AG09319 (cell line): Measurements from ENCODE around the genes PXDN and RPS7.

DNA sequence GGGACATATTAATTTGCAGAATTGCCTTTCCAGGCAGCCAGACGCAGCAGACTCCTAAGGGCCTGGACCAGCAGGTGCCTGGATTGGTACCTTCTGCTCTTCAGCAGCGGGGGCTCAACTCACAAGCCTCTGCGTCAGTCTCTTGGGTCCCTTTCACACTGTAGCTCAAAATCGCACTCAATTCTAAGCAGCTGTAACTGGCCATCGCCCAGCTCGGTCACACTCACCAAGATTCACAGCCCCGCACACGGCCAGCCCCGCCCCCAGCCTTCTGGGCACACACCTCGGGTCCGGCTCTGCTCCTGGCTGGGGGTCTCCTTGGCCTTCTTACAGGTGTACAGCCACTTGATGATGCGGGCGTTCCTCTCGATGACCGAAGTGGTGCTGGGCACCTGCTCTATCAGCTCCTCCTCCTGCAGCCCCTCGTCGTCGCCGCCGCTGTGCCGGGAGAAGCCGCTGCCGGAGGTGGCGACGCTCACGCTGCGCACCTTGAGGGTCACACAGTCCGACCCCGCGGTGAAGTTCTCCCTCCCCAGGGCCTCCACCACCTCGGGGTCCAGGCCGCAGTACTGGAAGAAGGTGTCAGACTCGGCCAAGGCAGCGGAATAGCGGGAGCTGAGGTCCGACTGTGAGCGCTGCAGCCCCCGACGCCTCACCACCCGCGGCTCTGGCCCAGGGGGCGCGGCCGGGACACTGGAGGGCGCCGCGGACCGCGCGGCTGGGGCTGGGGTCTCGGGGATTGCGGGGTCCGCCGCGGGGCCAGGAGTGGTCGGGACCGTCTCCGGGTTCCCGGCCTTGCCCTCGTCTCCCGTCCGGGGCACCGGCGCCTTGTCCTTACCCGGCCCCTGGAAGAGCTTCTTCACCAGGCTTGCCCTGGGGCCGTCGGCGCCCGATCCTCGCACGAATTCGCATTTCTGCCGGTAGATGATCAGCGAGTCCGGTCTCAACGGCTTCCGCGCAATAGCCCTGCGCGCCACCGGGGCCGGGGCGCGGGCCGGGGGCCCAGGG lies 844 bp downstream of the FAM110C start:
- RRBS = 5% methylated on average over 20 of the region's 85 CpGs

DNA sequence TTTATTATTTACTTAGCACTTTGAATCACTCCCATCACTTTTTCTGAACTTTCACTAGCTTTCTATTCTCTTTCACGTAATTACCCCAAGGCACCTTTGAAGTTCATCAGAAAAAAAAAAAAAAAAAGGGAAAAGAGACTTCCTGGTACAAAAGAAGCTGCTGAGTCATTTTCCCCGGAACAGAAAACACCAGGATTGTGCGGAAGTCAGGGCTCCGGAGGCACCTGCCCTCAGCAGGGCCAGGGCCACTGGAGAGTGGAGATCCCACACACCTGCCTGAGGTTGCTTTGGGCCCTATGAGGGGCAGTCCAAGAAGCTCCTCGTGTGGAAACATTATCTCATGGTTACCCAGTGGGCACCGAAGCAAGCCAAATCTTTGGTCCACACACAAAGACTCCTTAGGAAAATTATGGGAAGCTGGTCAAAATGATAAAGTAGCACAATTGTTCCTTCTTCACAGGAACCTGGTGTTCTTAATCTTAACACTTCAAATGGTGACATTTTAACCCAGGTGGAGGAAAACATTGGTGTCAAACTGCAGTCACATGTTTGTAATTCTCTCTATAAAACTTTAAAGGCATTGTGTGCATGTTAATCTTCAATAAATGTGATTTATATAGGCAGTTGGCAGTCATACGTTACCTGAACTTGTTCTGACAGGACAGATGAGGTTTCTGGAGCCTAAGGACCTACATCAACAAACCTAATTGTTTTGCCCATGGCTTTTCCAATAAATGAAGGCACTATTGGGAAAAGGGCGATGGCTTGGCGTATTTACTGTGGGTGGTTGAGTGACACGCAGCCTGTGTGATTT lies 23.3 kb upstream of the FAM110C start:
- RRBS = no CpG with 5 or more reads among the region's 10 CpGs

DNA sequence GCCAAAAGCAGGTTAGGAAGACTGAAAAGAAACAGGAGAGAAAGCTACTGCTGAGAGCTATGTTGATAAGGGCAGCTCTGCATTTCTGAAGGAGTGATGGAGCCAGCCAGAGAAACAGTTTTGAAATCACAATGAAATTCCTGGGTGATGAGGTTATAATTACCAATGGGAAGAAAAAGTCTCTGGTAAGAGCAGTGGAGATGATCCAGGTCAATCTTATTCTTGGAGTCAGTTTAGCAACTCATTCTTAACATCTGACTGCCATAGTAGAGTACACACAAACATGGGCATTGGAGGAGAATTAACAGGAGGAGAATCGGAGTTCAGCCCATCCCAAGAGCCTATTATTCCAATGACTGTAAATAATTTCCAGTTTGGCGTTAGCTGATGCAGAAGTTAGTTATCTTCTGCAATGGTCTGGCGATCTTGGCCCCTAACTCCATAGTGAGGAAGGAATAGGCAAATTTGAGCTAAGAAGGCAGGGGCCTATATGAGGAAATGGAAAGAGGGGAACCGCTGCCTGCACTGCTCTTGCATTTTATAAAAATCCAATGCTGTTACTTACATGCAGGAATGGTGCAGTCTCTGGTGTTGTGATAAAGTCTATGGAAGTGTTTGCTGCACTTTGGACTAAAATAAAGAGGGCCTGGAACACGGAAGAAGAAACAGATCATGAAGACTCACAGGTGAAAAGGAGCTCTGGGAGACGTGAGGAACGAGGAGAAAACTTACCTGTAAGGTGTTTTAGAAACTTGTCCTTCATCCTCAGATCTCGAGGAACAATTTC lies 2.1 kb downstream of the ALKAL2 start:
- RRBS = no CpG with 5 or more reads among the region's 8 CpGs

DNA sequence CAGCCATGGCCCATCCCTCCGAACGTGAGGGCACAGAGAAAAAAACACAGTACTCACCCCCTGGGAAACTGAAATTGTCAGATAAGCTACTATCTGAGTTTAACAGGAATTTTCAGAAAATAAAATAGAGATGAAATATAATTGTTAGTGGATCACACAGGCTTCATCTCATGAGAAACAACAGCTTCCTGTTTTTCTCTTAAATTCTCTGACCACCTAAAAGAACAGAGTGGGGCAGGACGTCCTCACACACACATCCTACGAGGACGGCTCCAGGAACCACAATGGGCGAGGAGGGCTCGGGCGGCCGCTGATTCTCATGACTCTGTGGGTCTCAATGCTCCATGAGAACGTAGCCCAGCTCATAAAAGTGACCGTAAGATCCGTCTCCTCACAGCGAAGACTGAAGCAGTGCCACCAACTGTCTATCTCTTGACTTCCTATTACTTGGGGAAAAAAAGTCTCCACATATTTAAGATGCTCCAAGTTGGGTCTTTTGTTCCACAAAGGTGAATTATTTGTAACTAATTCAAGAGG lies 142.8 kb upstream of the ALKAL2 start:
- RRBS = no CpG with 5 or more reads among the region's 13 CpGs

GRCh38 chr2:454050-454368 lies 166.1 kb upstream of the ALKAL2 start:
- RRBS = no CpG with 5 or more reads among the region's 3 CpGs

DNA sequence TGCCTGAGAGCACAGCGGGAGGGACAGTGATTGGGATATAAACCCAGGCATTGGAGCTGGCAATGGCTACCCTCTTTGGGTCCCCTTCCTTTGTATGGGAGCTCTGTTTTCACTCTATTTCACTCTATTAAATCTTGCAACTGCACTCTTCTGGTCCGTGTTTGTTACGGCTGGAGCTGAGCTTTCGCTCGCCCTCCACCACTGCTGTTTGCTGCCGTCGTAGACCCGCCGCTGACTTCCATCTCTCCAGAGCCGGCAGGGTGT lies 84.9 kb downstream of the TMEM18 start:
- RRBS = no CpG with 5 or more reads among the region's 10 CpGs

DNA sequence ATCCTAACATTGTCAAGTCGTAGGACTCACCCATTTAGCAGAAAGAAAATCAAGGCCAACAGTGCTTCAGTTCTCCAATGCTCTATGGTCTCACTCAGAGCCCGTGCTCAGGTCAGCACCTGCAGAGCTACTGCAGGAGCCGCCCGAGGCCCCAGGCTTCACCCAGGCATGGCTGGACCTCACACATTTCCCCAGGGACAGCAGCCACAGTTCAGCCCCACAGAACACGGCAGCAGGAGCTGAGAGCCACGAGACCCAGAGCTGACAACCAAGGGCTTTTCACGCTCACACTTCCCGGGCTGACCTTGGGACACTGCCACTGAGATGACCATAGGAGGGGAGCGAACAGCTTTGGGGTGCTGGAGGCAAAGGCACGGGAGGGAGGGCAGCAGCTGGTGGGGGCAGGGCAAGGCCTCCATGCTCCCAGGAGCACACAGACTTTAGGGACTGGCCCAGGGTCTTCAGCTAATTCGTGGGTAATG lies 4.2 kb downstream of the TMEM18 start:
- RRBS = no CpG with 5 or more reads among the region's 11 CpGs

GRCh38 chr2:677628-678095 lies 456 bp upstream of the TMEM18 start:
- RRBS = no CpG with 5 or more reads among the region's 14 CpGs

DNA sequence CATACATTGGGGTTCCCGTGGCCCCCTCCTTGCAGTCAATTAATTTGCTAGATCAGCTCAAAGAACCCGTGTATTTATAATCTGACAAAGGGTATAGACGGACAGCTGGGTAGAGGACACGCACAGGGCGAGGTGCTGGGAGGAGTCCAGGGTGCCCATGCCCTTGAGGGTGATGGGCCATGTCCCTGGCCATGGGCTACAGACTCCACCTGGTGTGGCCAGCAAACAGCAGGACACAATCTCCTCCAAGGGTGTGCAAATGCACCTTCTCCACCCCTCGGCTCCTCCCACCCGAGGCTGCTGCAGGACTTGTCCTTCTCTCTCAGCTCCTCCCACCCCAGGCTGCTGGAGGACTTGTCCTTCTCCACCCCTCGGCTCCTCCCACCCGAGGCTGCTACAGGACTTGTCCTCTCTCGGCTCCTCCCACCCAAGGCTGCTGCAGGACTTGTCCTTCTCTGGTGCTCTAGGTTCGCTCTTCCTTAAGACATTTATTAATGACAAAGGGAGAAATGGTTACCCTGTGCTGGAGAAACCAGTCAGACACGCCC lies 57.4 kb upstream of the SNTG2 start:
- RRBS = no CpG with 5 or more reads among the region's 12 CpGs

DNA sequence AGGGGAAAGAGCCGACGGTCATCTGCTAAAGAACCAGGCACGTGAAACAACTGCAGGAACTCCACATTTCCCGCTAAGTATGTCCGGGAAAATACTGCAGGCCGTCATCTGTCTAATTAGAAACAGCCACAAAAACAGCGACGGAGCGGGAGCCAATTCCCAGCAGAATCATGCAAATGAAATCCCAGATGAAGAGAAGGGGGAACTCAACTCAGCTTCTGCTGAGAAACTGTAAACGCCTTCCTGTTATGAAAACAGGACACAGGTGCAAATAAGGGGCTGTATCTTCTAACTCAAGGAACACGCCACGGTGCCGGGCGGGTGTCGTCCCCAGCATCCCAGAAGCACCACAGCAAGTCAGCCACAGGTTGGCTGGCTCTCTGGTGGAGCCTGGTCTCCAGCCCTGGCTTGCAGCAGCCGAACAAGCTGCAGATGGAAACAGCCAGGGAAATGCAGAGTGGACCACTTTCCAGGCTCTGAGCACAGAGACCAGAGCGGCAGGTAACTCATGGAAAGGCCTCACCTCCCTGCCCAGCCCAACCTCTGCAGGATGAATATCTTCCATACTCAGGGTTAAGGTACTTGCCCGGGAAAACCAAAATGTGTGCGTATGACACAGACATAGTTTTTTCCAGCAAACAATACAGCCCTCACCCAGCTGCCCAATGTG lies 28.9 kb downstream of the PXDN start:
- RRBS = no CpG with 5 or more reads among the region's 19 CpGs

DNA sequence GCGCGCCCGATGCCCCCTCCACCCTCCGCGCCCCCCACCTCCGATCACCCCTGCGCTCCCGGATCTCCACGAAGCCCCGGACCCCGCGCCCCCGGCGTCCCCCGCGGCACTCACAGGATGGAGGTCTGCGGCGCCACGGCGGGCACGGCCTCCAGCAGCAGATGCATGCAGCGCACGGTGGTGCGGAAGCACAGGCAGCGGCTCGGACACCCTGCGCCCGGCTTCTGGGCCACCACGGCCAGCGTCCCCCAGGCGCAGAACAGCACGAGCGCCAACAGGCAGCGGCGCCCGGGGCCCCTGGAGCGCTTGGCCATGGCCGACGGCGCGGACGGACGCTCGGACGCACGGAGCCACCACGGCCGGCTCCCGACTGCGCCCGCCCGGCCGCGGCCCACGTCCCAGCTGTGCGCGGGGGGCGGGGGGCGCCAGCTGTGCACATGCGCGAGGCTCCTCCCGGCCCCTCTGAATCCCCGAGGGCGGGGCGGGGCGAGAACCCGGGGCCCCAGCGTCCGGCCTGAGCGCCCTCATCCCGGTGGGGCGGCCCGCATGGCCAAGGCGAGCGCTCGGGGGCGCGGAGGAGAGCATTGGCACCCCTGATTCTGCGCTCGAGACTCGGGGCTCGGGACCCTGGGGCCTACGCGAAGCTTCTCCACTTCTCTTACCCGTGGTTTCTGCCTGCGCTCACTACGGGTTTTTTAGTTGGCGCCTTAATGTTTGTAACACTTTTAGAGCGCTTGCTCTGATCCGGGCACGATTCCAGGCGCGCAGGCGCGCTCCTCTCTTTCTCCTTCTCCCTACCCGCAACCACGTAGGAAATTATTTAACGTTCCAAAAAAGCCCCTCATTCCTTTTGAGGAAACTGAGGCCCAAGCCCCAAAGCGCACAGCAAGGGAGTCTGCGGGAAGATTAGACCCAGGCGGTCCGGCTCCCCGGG lies at the start of gene PXDN:
Gene PXDN, minus strand, starts transcription at position 374 of the 934 bp plus-strand sequence.
- RRBS = under 1% methylated on average over 34 of the region's 103 CpGs

DNA sequence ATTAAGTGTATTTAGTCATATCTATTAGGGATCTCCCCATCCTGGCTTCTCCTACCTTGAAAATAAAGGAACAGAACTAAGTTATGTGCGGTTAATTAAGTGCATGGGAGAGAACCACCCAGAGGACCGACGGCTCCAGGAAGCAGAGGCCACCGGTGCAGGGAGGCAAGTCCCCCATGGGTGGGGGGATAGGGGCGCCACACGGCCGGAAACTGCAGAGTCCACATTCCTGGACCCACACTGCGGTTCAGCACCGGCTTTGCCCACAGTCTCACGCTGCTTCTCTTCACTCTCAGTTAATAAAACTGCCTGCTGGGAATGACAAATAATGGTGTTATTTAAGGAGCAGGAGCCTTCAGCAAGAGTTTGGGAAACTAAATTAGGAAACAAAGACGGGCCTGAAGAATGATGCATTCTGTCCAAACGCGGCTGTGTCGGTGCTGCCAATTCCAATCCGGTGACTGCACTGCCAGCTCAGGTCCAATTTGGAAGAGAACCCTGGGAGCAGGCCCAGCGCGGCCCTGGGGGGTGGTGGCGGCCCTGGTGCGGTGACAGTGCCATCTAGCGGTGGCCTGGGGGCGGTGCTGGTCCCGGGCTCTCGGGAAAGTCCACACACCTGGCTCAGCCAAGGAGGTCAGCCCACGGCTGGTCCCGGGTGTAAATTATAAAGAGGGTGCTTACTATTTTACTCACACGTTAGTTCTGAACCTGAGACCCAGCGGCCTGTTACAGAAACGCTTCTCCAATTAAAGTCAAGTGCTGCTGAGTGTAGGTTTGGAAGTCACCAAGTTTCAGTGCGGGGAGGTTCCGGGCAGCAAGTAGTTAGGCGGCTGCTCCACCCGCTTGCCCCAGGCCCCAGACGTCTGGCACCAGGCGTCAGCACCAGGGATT lies 73.1 kb upstream of the PXDN start:
- RRBS = 2% methylated on average over 8 of the region's 34 CpGs

GRCh38 chr2:1825801-1826729 lies 81.8 kb upstream of the PXDN start:
- RRBS = no CpG with 5 or more reads among the region's 31 CpGs

GRCh38 chr2:1855003-1855709 lies 110.8 kb upstream of the PXDN start:
- RRBS = no CpG with 5 or more reads among the region's 20 CpGs

DNA sequence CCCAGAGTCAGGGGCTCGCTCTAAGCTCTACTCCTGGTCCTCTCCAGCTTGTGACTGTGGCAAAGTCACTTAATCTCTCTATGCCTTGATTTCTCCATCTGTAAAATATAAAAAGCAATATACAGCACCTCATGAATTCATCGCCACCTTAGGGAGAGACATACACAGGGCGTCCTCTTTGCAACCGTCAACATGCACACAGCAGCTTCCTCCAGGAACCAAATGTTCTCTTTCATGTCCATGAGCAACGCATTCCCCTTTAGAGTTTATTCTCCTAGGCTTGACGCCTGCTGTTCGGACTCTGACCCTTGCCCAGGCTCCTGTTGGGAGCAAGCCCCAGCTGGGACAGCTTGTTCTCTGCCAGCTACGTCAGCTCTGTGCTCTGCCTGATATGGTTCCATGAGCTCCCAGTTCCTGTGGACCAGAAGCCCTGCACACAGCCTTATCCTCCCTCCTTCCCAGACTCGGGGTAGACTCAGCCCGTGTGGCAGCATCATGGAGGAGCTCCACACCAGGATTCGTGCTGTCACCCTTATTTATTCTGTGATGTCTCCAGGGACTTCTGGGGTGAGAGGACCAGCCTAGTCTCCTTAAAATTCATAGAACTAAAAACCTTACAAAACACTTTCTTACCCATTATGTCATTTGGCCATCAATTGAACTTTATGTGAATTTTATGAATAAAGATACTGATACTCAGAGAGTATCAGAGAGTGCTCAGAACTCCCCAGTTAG lies 253.1 kb upstream of the PXDN start:
- RRBS = no CpG with 5 or more reads among the region's 11 CpGs

GRCh38 chr2:2249921-2250210 lies 81.2 kb downstream of the MYT1L start:
- RRBS = no CpG with 5 or more reads among the region's 1 CpG

DNA sequence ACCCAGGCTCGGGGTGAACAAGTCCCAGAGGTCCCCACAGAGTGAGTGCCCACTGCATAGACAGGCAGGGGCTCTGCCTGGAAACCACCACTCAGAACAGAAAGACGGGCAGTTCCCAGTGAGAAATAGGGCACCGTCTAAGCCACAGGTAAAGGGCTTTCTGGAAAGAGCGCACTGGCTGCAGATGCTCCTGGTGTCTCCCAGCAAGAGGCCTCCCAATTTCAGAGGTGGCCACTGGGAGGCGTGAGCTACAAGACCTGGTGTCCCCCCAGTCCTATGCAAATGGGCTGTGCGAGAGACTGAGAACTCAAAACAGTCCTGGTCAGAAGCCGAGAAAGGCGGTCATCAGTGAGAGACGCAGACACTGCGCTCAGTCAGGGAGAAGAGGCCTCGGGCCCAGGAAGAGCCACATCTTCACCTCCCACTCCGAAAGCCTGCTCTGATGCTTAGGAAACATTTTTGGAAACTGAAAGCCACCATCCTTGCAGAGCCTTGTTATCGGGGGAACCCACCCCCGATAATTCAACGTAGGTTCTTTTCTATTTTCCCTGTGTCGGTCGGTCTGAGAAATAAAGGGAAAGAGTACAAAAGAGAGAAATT lies 179.5 kb downstream of the EIPR1 start:
- RRBS = no CpG with 5 or more reads among the region's 17 CpGs

DNA sequence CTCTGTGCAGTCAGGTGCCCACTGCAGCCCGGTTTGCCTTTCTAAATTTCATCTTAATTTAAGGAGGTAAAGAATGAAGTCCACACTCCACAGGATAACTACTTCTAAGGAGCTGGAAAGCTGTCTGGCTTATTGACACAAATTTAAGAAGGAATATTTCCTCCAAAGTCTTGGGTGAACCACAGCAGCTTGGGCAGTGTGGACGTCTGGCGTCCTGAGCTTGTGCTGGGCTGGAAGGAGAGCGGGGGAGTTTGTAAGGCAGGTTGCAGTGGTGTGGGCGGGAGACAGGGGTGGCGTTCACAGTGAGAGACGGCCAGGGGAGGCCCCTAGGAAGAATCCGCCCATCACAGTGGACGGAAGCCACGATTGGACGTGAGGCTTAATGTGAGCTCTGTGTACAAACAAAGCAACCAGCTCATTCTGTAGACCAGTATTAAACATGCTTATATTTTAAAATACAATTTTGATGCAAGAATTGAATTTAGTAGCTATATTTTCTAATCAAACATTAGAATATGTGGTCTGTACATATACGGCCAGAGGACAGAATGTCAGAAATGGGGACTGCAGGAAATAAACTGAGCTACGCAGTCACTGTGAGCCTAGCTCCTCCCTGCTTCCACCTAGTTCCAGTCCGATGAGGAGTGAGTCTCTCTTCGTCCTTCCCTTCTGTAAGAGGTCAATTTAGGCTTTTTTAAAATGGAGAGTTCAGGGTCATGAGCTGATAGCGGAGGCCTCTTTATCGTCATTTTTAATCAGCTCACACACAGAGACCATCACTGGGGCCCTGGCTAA lies 25.6 kb downstream of the ADI1 start:
- RRBS = no CpG with 5 or more reads among the region's 17 CpGs

GRCh38 chr2:3574933-3575454 lies at the start of gene RPS7:
Gene RPS7, plus strand, starts transcription at chr2:3575260.
- RRBS = 7% methylated on average over 11 of the region's 39 CpGs

DNA sequence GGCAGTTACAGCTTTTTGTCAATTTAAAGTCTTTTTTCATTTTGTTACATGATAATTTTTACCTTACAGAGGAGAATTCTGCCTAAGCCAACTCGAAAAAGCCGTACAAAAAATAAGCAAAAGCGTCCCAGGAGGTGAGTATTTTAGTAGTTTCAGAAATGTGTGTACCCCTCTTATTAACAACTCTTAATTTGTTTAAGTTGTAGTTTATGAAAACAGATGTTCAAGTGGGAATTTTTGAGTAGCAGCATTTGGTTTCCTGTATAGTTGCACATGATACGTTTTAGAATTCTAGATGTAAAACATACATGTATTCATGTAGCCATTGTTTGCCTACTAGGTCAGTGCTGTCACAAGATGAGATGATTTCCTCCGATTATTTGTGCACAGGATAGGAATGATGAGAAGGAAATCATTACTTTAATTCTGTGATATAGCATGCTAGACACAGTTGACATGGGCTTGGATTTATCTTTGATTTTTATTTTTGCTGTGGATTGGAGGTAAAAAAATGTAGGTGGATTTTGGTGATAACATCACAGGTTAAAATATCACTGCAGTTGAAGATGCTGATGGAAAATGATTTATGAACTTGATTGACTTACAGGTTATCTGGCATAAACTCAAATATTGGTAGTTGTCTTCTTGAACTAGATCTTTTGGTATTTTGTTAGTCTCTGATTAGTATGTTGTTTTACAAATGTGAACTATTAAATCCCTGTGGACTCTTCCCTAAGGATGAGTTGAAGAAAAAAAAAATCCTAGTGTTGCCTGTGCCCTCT lies 2.8 kb downstream of the RPS7 start:
- RRBS = no CpG with 5 or more reads among the region's 5 CpGs